Helper T cell (primary cell): ENCODE data around the genes BCAS1, CYP24A1 and AURKA.

GRCh38 chr20:53079685-53080099 is 107.5 kb downstream of the TSHZ2 start:
- PRO-cap, 2 experiments, result no peak in any of the 2 experiments

DNA sequence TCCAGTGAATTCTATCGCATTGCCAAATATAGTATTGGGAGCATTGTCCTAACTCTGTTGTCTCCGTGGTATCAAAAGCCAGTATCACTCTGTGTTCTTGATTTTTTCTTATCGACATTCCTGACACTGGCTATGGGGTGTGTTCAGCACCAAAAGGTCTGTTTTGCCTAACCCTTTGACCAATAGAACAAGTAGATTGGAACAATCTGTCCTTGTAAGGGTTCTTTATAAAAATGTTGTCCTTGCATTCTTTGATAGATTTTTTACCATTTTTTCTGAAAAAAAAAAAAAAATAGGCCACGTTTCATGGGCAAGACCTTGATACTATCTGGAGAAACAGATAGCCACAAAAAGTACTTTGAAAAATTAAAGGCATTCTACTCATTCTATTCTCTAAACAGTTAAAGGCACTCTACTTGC is 161.5 kb downstream of the TSHZ2 start:
- PRO-cap, 2 experiments, result no peak in any of the 2 experiments

- PRO-cap, 2 experiments, result peak in 2 of 2 experiments; most common plus-strand start chr20:53579665 (in 2)
Observed at GRCh38 chr20:53578685-53579761, 14.6 kb downstream of the ZNF217 start.

GRCh38 chr20:53593440-53593691 is 273 bp downstream of the ZNF217 start:
- PRO-cap, 2 experiments, result peak in 1 of 2 experiments; most common plus-strand start chr20:53593613 (in 1); most common minus-strand start chr20:53593520 (in 1)

- PRO-cap, 2 experiments, result no peak in any of the 2 experiments
Observed at GRCh38 chr20:53621354-53622428, 28.1 kb upstream of the ZNF217 start.

- PRO-cap, 2 experiments, result no peak in any of the 2 experiments
Observed at GRCh38 chr20:53678008-53678584, 84.5 kb upstream of the ZNF217 start.

DNA sequence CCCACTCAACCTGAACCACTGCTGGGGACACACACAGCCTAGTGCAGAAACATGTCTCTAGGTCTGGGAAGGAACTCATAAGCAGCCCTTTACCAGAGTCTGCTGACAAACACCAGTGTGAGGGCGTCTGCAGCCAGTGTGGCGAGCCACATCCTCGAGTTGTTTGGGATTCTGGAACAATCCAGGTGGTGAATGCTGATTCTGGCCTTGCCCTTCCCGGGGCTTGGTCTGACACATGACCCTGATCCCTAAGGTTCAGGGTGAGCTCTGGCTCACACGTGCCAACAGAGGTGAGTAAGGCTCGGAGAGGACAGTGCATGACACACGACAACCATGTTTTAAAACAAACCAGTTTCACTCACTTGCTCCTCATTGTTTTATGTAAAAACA is 118.0 kb upstream of the ZNF217 start:
- PRO-cap, 2 experiments, result no peak in any of the 2 experiments

DNA sequence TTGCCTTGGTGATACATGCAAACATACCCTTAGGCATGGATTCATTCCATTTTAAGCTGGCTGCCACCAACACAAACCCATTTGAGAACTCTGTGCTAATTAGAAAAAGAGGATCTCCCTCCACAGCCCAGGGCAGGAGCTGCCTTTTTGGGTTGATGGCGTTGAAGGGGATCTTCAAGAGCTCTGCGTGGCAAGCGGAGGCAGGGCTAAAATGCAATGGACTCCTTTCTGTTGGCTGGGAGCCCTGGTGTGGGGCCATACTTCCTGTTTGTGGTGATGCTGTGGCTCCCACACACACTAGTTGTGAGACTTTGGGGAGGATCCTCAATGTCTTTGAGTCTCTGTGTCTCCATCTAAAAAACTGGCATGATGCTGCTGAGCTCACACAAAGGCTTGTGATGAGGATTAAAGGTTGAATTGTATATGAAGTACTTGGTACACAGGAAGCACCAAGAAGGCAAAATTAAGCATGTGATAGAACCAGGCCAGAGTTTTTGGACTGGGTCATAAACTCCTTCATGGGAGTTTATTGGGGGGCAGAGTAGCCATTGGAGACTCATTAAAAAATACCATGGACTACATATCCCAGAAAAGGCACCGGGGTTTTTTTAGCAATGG is 160.9 kb upstream of the ZNF217 start:
- PRO-cap, 2 experiments, result peak in 1 of 2 experiments; most common minus-strand start position 149 of the sequence (in 1)

- PRO-cap, 2 experiments, result no peak in any of the 2 experiments
Observed at GRCh38 chr20:53805790-53806162, 212.1 kb upstream of the ZNF217 start.

DNA sequence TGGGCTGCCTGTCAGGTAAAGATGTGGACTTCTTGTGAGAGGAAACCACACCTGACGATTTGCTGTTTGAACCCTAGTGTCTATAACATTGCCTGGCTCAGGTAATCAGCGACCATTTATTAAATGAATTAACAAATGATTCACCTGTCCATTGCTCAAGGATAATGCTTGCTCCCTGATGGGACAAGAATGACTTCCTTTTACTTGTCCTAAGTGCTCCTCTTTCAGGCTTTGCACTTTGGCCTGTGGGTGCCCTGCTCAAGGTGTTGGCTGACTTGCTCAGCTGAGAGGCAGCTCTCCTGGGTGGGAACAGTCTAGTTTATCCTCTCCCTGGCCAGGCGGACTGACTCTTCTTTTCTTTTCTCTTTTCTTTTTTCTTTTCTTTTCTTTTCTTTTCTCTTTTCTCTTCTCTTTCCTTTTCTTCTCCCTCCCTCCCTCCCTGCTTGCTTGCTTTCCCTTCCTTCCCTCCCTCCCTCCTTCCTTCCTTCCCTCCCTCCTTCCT is 233.1 kb downstream of the BCAS1 start:
- PRO-cap, 2 experiments, result no peak in any of the 2 experiments

DNA sequence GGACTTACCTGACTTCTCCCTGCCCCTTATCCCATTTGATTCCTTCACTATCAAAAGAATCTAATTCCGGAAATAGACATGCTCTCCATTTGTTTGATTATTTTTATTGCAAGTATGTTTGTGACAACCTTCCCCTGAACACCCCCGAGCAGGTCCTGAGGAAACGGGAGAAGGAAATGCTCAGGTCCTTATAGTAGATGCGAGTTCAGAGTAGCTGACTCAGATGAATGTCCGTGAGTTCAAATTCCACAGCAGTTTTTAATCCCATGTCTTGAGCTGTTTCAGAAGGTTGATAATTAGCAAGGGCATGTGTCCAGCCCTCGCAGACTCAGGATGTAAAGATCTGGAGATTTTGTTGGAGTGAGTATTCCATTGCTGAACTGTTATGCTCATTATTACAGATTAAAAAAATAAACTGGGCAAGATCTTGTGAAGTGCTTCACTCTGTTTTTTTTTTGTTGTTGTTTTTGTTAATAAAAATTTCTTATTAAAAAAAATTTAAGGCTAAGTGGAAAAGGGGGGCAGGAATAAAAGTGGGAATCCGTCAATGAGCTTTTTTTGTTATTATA is 169.3 kb downstream of the BCAS1 start:
- PRO-cap, 2 experiments, result no peak in any of the 2 experiments

GRCh38 chr20:53918939-53919316 is 151.5 kb downstream of the BCAS1 start:
- PRO-cap, 2 experiments, result no peak in any of the 2 experiments

- PRO-cap, 2 experiments, result no peak in any of the 2 experiments
Observed at GRCh38 chr20:54070181-54070991, at the start of gene BCAS1. Gene BCAS1, minus strand, starts transcription at chr20:54070594.

- PRO-cap, 2 experiments, result no peak in any of the 2 experiments
Observed at GRCh38 chr20:54173879-54174474, at the start of gene CYP24A1. Gene CYP24A1, minus strand, starts transcription at chr20:54173986.

GRCh38 chr20:54382370-54382672 is 93.1 kb upstream of the DOK5 start:
- PRO-cap, 2 experiments, result no peak in any of the 2 experiments

GRCh38 chr20:55094259-55094741 is 618.9 kb downstream of the DOK5 start:
- PRO-cap, 2 experiments, result no peak in any of the 2 experiments

DNA sequence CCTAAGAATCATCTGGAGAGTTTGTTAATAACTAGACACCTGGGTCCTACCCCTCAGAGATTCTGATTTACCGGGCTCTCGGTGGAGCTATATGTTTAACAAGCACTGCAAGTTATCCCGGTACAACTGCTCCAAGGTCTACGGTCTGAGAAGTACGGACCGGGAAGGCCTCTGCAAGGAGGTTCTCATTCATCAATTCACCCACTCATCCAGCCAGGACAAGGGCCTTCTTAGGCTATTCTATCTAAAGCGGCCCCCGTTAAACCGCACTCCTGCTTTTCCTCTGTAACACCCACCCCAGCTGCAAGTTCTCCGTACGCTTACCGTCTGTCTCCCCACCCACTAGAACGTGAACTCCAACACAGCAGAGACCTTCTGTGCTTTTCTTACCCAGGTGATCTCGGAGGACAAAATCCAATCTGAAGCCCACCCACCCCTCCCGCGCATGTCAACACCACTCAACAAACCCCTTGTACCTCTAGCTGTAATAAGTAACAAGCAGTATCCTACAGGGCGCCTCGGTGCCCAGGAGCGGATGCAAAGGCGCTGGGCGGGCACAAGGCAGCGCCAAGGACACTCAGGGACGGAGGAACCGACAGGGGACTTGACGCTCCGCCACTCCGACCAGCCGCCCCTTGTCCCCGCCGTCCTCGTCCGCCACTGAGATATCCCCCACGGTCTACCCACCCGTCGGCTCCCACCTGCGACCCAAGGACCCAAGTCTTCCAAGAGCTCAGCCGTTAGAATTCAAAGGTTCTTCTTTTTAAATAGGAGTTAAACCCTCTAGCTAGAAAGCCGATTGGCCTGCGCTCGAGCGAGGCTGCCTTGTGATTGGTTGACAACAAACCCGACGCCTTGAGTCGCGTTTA is at the start of gene AURKA:
Gene AURKA, minus strand, starts transcription at position 749 of the 869 bp plus-strand sequence.
- PRO-cap, 2 experiments, result peak in 2 of 2 experiments; most common minus-strand start position 738 of the sequence (in 1)

DNA sequence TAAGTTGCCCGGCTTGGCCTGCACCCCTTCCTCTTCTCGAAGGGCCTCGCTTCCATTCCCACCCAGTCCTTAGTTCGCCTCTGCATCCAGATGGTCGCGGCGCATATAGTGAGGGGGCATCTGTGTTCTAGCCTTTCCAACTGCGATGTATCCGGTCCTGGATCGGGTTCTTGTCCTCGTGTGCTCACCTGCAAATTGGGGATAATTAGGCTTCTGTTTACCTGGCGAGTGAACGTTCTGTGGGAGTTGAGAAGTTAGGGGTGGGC is 332 bp downstream of the CSTF1 start:
- PRO-cap, 2 experiments, result no peak in any of the 2 experiments

- PRO-cap, 2 experiments, result no peak in any of the 2 experiments
Observed at GRCh38 chr20:56765094-56765540, 136.0 kb downstream of the TFAP2C start.

- PRO-cap, 2 experiments, result no peak in any of the 2 experiments
Observed at GRCh38 chr20:57148133-57148885, 118.1 kb downstream of the BMP7 start.